ENCODE results near the genes CEP170B and PLD4.

- RRBS, result no CpG with 5 or more reads among the region's 15 CpGs
CAGE:
- cytosol, long polyA plus RNA, result no peak
- long polyA plus RNA, result no peak
- nucleus, long polyA plus RNA, result no peak
Observed at GRCh38 chr14:103561270-103561780, 1.1 kb downstream of the BAG5 start.

GRCh38 chr14:103576402-103577128 lies 13.8 kb downstream of the COA8 start:
- RRBS, result no CpG with 5 or more reads among the region's 10 CpGs
CAGE:
- cytosol, long polyA plus RNA, result no peak
- long polyA plus RNA, result no peak
- nucleus, long polyA plus RNA, result no peak

DNA sequence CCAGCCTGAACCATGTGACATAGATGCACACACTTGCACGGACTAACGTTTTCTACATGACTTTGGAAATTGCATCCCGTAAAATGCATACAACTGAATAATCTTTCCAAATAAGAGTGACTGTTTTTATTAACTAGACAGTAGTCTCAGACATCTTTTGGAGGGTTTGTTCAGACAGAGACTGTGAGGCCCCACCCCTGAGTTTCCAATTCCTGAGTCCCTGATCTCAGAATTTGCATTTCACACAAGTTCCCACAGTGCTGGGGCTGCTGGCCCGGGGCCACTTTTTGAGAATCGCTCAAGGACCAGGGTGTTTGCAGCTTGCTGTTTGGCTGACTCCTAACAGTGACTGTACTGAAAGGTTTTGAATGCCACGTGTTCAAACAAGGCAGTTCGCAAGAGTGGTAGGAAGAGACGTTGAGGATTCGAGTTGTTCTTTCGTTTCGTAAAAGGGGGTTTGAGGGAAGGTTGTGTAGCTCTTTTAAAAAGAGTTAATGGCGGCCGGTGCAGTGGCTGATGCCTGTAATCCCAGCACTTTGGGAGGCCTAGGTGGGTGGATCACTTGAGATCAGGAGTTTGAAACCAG lies 25.8 kb downstream of the XRCC3 start:
- RRBS, result no CpG with 5 or more reads among the region's 13 CpGs
CAGE:
- cytosol, long polyA plus RNA, result no peak
- long polyA plus RNA, result no peak
- nucleus, long polyA plus RNA, result no peak

GRCh38 chr14:103713541-103714267 lies 1.5 kb downstream of the XRCC3 start:
- RRBS, result no CpG with 5 or more reads among the region's 18 CpGs
CAGE:
- cytosol, long polyA plus RNA, result no peak
- long polyA plus RNA, result no peak
- nucleus, long polyA plus RNA, result no peak

DNA sequence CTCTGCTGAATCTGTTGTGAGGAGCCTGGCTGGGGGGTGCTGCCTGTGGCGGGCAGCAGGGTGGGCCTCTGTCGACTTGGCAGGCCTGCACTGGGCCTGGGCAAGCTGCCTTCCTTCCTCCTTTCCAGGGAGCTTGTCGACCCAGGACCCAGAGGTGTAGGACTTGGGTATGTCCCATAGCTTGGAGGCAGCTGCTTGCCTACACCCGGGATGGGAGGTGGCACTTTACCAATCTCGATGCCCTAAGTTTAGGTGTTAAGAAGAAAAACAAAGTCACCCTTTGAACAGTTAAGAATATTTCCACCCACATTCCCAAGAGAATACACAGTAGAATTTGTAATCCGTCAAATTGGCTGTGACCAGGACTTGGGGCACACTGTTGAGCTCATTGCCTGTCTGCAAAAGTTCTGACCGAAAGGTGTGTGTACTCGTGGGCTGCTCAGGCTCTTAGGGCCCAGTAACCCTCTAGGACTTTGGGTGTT lies 26.5 kb downstream of the ZFYVE21 start:
- RRBS, result no CpG with 5 or more reads among the region's 8 CpGs
CAGE:
- cytosol, long polyA plus RNA, result no peak
- long polyA plus RNA, result no peak
- nucleus, long polyA plus RNA, result no peak

- RRBS, result no CpG with 5 or more reads among the region's 16 CpGs
CAGE:
- cytosol, long polyA plus RNA, result no peak
- long polyA plus RNA, result no peak
- nucleus, long polyA plus RNA, result no peak
Observed at GRCh38 chr14:104086691-104087538, 1.4 kb downstream of the ASPG start.

GRCh38 chr14:104158744-104159420 lies 20.5 kb downstream of the KIF26A start:
- RRBS, result 90% methylated on average over 6 of the region's 33 CpGs
CAGE:
- cytosol, long polyA plus RNA, result no peak
- long polyA plus RNA, result no peak
- nucleus, long polyA plus RNA, result no peak

GRCh38 chr14:104171908-104172602 lies 33.7 kb downstream of the KIF26A start:
- RRBS, result 91% methylated on average over 16 of the region's 48 CpGs
CAGE:
- cytosol, long polyA plus RNA, result no peak
- long polyA plus RNA, result no peak
- nucleus, long polyA plus RNA, result no peak

- RRBS, result no CpG with 5 or more reads among the region's 30 CpGs
CAGE:
- cytosol, long polyA plus RNA, result no peak
- long polyA plus RNA, result no peak
- nucleus, long polyA plus RNA, result no peak
Observed at GRCh38 chr14:104223095-104223835, 84.9 kb downstream of the KIF26A start.

- RRBS, result no CpG with 5 or more reads among the region's 12 CpGs
CAGE:
- cytosol, long polyA plus RNA, result no peak
- long polyA plus RNA, result no peak
- nucleus, long polyA plus RNA, result no peak
Observed at GRCh38 chr14:104239741-104240152, 101.4 kb downstream of the KIF26A start.

- RRBS, result 100% methylated on average over 1 of the region's 6 CpGs
CAGE:
- cytosol, long polyA plus RNA, result no peak
- long polyA plus RNA, result no peak
- nucleus, long polyA plus RNA, result no peak
Observed at GRCh38 chr14:104389292-104389726, 190.3 kb upstream of the C14orf180 start.

DNA sequence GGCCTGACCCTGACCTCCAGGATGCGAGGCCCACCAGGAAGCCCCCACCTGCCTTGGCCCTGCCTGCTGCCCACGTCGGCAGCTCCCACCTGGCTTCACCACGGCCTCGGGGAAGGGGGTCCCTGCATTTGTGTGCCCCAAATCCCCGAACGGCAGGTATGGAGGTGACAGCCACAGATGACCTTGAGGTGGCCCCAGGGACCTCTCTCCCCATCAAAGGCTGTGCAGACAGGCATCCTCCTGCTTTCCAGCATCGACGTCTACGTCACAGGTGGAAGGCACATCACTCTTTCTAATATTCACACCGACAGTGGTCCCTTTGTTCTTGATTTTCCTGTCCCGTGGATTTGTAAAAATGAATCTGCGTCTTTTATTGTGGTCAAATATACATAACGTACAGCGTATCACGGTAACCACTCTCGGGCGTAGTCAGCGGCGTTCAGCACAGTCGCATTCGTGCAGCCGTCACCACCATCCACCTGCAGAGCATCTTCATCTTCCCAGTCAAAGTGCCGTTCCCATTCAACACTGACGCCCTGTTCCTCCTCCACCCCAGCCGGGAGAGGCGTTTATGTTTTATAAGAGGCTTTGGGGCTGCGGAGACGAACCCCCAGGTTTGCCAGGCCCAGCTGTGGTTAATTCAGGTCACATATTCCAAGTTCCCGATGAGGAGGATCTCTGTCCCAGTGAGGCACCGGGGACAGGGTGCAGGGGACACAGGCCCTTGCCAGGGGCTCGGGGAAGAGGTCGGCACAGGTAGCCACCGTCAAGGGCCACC lies 189.6 kb upstream of the C14orf180 start:
- RRBS, result no CpG with 5 or more reads among the region's 34 CpGs
CAGE:
- cytosol, long polyA plus RNA, result no peak
- long polyA plus RNA, result no peak
- nucleus, long polyA plus RNA, result no peak

DNA sequence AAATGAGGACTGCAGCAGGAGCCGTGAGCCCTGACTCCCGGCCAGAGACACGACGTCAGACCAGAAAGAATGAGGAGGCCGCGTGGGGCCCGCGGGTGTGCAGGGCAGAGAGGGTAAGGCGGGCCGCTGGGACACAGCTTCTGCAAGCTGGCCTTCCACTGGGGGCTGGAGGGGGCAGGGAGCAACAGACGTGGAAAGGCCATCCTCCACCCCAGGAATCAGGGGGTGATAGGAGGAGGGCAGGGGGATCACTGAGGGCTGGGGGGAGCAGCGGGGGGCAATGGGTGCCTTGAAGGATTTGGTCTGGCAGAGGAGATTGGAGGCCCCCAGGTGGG lies 6.8 kb downstream of the C14orf180 start:
- RRBS, result no CpG with 5 or more reads among the region's 12 CpGs
CAGE:
- cytosol, long polyA plus RNA, result no peak
- long polyA plus RNA, result no peak
- nucleus, long polyA plus RNA, result no peak

GRCh38 chr14:104658209-104658960 lies 31.0 kb upstream of the INF2 start:
- RRBS, result no CpG with 5 or more reads among the region's 19 CpGs
CAGE:
- cytosol, long polyA plus RNA, result no peak
- long polyA plus RNA, result no peak
- nucleus, long polyA plus RNA, result no peak

GRCh38 chr14:104701419-104701815 lies 12.0 kb downstream of the INF2 start:
- RRBS, result no CpG with 5 or more reads among the region's 37 CpGs
CAGE:
- cytosol, long polyA plus RNA, result no peak
- long polyA plus RNA, result no peak
- nucleus, long polyA plus RNA, result no peak

DNA sequence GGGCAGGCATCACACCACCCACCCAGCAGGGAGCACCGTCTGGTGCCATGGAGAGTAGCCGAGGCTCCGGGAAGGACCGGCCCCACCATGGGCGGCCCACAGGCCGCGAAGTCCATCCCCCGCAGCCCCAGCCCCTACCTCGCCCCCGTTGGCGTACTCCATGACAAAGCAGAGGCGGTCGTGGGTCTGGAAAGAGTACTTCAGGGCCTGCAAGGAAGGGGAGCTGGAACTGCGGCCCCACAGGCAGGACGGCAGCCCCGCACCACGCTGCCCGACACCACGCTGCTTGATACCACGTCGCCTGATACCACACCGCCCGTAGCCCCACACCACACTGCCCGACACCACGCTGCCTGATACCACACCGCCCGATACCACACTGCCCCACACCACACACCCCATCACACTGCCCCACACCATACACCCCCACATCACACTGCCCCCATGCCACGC lies 20.9 kb downstream of the SIVA1 start:
- RRBS, result no CpG with 5 or more reads among the region's 28 CpGs
CAGE:
- cytosol, long polyA plus RNA, result no peak
- long polyA plus RNA, result no peak
- nucleus, long polyA plus RNA, result no peak

GRCh38 chr14:104814272-104814705 lies 13.4 kb downstream of the ZBTB42 start:
- RRBS, result no CpG with 5 or more reads among the region's 4 CpGs
CAGE:
- cytosol, long polyA plus RNA, result no peak
- long polyA plus RNA, result no peak
- nucleus, long polyA plus RNA, result no peak

DNA sequence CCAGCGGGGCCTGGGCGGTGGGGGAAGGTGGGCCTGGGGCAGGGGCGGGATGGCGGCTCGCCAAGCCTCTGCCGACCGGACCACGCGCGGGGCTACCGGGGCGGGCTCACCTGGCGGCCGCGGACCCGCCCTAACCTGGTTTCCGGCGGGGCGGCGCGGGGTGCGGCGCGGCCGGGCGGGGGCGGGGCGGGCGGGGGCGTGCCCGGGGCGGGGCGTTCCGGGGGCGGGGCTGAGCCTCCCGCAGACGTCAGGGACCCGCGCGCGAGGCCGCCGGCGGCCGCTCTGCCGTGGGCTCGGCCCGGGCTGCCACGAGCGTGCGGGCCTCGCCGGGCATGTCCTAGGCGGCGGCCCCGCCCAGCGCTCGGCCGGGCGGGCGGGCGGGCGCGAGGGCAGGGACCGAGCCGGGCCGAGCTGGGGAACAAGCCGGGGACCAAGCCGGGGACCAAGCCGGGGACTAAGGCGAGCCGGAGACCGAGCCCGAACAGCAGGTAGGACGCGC lies at the start of gene CEP170B:
Gene CEP170B (plus strand): TSS at position 243 of the 499 bp plus-strand sequence.
- RRBS, result 1% methylated on average over 38 of the region's 76 CpGs
CAGE:
- cytosol, long polyA plus RNA, result start-site peak on the plus strand centred at position 311 of the sequence, 170 bp wide, 33 reads
- long polyA plus RNA, result no peak
- nucleus, long polyA plus RNA, result start-site peak on the minus strand centred at position 123 of the sequence, 43 bp wide, 5 reads

- RRBS, result 90% methylated on average over 3 of the region's 29 CpGs
CAGE:
- cytosol, long polyA plus RNA, result no peak
- long polyA plus RNA, result no peak
- nucleus, long polyA plus RNA, result no peak
Observed at GRCh38 chr14:104875483-104876565, 10.8 kb downstream of the CEP170B start.

GRCh38 chr14:104924392-104924940 lies at the start of gene PLD4:
Gene PLD4, plus strand, starts transcription at chr14:104924879.
- RRBS, result no CpG with 5 or more reads among the region's 10 CpGs
CAGE:
- cytosol, long polyA plus RNA, result no peak
- long polyA plus RNA, result no peak
- nucleus, long polyA plus RNA, result no peak